Epidermal melanocyte (primary cell): ENCODE measurements around a stretch of chr10.

- RRBS: no CpG with 5 or more reads among the region's 3 CpGs
Observed at GRCh38 chr10:1658324-1658676, 79.0 kb downstream of the ADARB2 start.

- RRBS: no CpG with 5 or more reads among the region's 2 CpGs
Observed at GRCh38 chr10:2303149-2303535, 565.8 kb upstream of the ADARB2 start.

- RRBS: no CpG with 5 or more reads among the region's 5 CpGs
Observed at GRCh38 chr10:3036068-3036518, 31.3 kb upstream of the PFKP start.

DNA sequence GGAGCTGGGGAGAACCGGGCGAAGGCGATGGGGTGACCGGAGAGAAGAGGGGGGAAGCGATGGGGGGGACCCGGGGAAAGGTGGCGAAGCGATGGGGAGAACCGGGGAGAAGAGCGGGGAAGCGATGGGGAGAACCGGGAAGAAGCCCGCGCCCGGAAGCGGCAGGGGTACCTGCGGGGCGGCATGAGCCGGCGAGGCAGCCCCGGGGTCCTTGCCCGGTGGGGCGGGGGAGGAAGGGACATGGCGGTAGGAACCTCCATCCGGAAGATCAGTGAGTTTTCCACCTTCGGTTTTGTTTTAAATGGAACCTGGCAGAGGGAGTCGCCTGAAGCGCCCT is 370 bp downstream of the PFKP start:
- RRBS: 7% methylated on average over 10 of the region's 28 CpGs

- RRBS: 2% methylated on average over 42 of the region's 112 CpGs
Observed at GRCh38 chr10:3068423-3069582, 1.5 kb downstream of the PFKP start.

GRCh38 chr10:3090816-3091264 is 23.5 kb downstream of the PFKP start:
- RRBS: no CpG with 5 or more reads among the region's 5 CpGs

DNA sequence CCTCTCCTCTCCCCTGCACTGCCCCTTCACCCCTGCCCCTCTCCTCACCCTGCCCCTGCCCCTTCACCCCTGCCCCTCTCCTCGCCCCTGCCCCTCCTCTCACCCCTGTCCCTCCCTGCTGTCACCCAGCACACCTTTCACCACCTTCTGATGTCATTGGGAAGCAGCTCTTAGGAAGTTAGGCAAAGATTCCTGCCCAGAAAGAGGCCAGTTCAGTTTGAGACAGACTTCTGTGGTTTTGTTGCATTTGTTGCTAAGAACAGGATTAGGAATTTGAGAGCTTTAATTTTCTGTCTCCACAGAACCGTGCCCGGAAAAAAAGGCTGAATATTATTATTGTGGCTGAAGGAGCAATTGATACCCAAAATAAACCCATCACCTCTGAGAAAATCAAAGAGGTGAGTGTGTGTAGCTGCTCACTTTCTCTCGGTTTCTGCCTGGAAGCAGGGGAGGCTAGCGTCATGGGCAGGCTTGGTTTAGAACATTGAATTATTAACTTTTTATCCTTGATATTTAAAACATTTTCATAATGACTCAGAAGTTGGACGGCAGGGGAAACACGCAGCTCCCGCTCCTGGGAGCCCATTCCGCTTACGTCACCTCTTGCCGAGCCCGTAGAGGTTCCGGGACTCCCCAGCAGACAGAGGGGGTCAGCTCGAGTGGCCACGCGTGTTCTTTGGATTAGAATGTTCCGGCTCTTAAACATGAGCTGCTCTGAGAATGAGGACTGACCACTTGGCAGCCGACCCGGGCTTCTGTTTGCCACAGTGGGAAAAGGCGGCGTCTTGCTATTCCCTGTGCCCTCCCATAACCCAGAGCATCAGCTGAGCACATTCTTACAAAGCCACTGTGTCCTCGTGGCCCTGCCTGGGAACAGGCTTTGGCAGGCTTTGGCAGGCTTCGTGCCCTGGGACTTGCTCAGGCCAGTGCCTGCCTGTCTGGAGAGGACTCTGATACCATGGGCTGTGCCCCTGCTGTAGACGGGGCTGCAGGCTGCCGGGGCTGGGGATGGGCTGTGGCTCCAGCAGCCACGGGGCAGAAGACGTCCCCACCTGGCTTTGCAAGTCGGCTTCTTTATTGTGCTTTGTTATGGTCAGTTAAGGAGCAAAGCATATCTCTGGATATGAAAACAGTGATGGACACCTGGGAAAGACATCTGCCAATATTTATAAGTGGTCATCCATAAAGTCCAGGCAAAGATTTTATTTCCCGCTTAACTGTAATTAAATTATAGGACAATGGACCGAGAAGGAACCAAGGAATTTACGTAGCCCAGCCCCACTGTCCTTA is 40.0 kb downstream of the PFKP start:
- RRBS: 93% methylated on average over 7 of the region's 31 CpGs

DNA sequence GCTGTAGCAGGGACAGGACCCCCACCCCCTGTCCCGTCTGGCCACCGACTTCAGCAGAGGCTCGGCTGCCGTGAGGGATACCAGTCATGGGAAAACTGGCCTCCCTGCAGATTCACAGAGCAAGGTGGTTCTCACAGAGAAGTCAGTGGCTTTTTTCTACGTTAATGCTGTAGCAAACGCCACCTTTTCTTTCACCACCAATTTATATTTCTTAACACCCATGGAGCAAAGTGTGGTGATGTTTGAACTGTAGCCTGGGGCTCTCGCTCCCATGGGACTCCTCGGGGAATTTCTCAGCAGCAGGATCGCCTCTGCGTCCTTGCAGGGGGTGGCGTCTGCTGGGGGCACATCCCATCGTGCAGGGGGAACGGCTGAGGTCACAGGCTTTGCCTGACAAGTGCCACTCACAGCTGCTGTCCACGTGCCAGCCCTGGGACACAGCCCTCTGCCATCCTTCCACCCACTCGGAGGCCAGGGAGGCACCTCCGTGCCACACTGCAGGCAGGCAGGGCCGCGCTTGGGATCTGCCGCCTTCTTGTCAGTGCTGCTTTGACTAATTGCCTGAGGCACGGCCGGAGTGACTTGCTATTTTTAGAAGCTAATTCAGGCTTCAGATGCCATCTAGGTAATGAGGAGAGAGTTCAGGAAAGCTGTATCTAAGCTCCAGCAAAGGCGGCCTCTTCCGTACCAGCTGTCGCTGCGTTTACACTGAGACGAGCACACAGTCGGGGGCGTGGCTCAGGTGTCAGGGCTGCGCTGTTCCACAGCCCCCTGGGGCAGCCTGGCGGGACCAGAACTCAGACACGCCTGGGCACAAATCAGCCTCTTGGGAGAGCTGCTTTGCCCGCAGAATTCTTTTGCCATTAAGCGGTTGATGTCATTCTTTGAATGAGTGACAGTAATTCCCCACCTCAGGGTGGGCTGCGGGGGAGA is 45.8 kb downstream of the PITRM1 start:
- RRBS: no CpG with 5 or more reads among the region's 34 CpGs

- RRBS: no CpG with 5 or more reads among the region's 3 CpGs
Observed at GRCh38 chr10:3248966-3249324, 76.4 kb upstream of the PITRM1 start.

DNA sequence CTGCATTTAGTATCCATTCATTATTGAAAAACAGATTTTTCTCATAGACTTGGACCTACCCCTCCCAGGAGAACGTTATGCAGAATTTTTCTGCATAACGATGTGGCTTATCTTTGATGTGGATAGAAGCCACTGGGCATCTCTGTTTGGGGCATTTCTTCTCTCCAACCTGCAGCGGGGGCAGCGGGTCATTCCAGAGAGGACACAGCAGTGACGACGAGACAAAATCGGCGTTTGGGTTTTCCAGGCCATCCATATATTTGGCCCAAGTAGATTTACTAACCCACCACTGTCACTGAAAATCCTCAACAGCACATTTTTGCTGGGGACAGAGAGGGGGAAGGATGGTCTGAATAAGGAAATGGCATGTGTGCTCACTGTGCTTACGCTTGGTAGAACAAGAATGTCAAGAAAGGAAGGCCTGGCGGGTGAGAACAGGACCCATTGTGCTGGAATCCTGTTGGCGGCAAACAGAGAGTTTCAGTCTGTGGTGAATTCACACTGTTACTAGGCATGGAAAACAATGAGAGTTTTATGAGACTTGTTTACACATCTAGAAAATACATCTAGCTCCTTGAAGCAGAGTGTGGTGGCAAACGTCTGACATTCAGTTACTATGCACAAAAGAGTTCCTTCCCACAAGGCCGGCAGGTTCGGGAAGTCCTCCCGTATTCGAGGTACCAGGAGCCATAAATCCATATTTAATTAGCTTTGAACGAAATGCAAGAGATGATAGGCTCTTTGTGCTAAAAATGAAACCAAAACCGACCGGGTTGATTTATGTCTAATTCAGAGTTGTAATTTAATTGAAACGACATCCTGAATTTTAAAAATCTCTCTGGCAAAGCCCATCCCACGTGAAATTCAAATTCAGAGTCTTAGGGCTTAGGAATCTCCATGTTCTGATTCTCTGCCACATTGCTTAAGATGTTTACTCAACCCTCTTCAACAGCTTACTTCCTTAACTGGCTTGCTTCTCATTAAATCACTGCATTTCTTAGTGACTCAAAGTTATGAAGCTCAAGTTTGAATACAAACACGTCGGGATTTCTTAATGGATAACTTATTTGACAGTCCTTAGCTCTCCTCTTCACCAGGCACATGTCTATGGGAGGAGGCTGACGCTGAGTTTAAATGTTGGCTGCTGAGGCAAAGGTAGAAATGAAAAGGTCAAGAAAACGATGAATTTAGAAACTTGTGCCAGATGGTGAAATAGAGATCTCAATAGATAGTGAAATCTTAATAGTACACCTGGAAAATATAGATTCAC is 299.8 kb upstream of the PITRM1 start:
- RRBS: no CpG with 5 or more reads among the region's 25 CpGs

GRCh38 chr10:3503326-3503907 is 281.6 kb downstream of the KLF6 start:
- RRBS: no CpG with 5 or more reads among the region's 14 CpGs

GRCh38 chr10:3823530-3824067 is 38.6 kb upstream of the KLF6 start:
- RRBS: no CpG with 5 or more reads among the region's 2 CpGs

DNA sequence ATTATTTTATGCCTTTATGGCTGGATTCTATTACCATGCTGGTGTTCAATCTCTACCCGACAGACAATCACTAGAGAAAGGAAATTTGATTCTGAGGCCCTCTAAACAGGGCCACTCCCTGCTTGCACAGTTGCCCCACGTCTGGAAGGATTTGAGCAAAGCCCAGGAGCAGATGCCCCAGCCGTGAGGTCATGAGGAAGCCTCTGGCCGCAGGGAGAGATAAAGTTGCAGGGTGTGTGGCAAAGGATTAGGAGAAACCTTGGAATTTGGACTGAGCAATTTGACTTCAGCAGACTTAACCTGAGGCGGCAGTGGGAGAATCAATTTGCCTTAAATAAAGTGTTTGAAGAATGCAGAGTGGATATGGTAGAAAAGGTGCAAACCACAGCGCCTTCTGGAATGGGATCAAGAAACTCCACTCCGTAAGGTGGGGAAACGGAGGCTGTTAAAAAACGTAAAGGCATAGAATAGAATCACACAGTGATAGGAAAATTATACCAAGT is 40.3 kb upstream of the KLF6 start:
- RRBS: no CpG with 5 or more reads among the region's 9 CpGs

DNA sequence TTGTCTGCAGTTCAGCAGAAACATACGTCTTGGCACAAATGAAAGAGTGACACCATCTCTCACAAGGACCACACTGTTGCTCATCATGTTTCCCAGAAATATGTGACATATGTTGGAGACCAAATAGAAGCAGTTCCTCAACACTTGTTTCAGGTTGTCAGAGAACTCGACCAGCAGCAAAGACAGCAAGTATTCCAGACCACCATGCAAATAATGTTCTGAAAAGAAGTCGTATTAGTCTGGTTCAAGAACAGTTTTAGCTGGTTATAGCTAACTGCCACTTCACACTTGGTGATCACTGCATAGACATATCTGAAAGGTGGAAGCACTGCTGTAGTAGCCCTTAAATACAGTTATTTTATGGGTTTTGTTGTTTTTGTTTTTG is 81.4 kb upstream of the KLF6 start:
- RRBS: no CpG with 5 or more reads among the region's 3 CpGs

DNA sequence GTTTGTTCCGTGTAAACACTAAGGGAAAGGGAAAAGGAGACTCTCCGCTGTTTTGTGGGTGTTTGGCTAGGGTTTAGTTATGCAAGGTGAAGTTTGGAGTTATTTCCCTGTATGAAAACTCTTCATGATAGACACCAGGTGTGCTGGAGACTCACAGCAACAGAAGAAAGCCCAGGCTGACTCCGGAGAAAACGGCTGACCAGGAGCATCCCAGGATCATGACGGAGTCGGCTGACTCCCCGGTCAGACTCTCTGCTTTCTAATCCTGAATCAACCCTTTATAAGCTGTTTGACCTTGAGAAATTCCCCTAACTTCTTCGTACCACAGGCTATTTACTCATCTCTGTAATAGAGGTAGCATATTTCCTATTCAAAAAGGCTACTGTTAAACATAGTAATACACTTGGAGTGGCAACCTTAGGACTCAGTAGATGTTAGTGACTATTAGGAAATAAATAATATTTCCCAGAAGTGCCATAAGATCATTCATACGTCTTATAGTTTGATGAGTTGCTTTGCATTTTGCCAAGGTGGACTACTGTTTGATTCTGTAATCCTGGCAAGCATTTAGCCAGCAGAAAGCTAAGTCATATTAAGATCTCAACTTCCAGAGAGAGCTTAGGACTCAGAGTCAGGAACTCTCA is 94.3 kb upstream of the KLF6 start:
- RRBS: 16% methylated on average over 5 of the region's 9 CpGs

GRCh38 chr10:3889871-3890568 is 105.0 kb upstream of the KLF6 start:
- RRBS: no CpG with 5 or more reads among the region's 4 CpGs

- RRBS: no CpG with 5 or more reads among the region's 11 CpGs
Observed at GRCh38 chr10:3945718-3946340, 160.8 kb upstream of the KLF6 start.

- RRBS: no CpG with 5 or more reads among the region's 4 CpGs
Observed at GRCh38 chr10:4068276-4068611, 283.2 kb upstream of the KLF6 start.

DNA sequence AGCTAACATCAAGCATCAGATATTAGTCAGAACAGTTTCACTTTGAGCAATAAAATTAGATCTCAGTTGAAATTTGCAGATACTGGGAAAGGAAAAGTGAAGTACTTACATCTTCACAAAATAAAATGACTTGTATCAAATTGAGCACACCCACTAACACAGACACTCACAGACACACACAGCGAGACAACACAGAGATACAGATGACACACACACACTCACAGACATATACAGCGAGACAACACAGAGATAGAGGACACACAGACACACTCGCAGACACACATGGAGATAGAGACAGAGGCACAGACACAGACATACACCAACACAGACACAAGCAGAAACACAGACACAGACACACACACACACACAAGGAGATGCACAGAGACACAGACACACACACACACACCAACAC is 346.9 kb upstream of the KLF6 start:
- RRBS: no CpG with 5 or more reads among the region's 3 CpGs

- RRBS: no CpG with 5 or more reads among the region's 4 CpGs
Observed at GRCh38 chr10:4315483-4315955, 510.5 kb upstream of the AKR1E2 start.